Epithelial cell of proximal tubule (primary cell): ENCODE measurements around the genes NCBP3, GGT6 and MINK1.

DNA sequence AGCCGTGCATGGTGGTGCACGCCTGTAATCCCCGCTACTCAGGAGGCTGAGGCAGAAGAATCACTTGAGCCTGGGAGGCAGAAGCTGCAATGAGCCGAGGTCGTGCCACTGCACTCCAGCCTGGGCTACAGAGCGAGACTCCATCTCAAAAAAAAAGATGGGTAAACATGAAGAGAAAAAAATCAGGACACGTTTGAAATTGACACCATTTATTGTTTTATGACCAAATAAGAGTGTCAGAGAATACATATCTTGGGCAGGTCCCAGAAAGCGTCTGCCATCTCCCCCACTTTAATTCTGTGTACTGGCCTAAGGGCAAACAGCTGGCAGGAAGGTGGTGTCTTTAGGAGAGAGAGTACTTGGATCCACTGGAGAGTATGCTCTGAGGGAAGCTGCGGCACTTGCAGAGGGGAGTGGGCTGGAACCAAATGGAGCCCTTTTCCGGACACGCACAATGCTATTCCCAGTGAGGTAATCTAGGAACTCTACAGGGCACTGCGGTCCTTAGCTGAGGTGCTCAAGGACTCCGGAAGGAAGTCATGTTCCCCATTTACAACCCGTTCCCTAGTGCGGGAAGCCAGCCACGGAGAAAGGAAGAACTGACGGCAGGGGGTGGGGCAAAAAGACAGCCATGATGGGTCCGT lies 4.5 kb downstream of the EMC6 start:
- RAMPAGE, long total RNA: no peak
- RRBS: 96% methylated on average over 4 of the region's 18 CpGs

DNA sequence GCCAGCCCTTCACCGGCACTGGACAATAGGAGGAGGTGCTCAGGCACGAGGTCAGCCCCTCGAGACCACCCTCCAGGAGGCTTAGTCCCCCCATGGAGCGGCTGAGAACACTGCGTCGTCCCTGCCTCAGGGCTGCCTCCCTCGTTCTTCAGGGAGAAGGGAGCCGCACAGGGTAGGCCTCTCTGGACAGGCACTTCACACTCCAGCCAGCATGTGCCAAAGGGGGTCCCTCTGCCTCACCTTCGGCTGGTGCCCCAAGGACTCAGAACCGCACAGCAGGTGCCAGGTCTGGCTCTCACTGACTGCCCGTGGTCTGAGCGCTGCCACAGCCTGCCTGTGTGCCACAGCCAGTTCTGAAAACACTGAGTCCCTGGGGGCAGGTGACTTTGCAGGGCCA lies 7.1 kb downstream of the P2RX5 start:
- RAMPAGE, long total RNA: no peak
- RRBS: no CpG with 5 or more reads among the region's 12 CpGs

DNA sequence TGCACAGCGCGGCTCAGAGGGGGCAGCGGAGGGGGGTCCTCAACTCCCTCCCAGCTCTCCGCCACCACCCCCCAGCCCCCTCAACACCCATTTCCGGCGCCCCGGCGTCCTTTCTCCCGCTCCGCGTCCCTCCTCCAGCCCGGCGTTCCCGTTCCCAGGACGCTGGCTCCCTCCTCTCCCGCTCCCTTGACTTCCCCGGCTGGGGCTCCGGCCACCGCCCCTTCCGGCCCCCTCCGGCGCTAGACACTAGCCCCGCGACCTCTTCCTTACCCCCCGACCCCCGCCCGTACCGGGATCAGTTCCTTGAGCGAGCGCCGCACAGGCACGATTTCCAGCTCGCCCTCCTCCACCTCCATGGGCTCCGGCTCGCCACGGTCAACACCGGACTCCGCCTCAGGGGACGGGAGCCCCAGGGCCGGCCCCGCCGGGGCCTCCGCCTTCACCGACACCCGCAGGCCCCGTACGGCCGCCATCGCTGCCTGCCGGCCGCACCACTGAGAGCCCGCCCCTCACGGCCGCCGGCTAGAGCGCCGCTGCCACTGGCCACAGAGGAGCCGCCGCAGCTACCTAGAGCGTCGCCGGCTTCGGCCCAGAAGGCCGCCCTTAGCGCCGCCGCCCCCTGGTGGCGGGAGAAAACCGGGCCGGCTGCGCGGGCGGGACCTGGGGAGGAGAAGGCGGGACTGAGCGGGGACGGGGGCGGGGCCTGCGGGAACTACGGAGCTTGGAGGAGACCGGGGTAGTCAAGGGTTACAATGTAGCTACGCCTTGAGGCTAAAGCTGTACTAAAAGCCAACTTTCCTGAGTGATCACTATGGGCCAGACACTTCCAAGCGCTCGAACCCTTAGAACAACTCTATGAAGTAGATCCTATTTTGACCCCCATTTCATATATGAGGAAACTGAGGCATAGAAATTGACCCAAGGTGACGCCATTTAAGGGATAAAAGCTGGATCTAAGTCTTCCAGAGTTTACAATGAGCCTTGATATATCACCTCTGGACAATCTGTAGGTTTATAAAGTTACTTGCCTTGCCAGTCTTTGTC lies at the start of gene NCBP3:
Gene NCBP3 (minus strand): TSS at position 496 of the 1,044 bp plus-strand sequence.
- RAMPAGE, long total RNA: start-site peak on the minus strand centred at position 486 of the sequence, 24 bp wide, 74 and 23 reads in 2 replicates
- RRBS: 2% methylated on average over 47 of the region's 84 CpGs

GRCh38 chr17:3896312-3896828 lies 3.5 kb upstream of the CAMKK1 start:
- RAMPAGE, long total RNA: no peak
- RRBS: no CpG with 5 or more reads among the region's 12 CpGs

GRCh38 chr17:3911885-3912325 lies 4.4 kb downstream of the P2RX1 start:
- RAMPAGE, long total RNA: no peak
- RRBS: no CpG with 5 or more reads among the region's 8 CpGs

- RAMPAGE, long total RNA: no peak
- RRBS: 82% methylated on average over 4 of the region's 20 CpGs
Measured at GRCh38 chr17:3928235-3928853, 12.1 kb upstream of the P2RX1 start.

GRCh38 chr17:3976464-3977247 lies 12.4 kb upstream of the ATP2A3 start:
- RAMPAGE, long total RNA: no peak
- RRBS: 8% methylated on average over 7 of the region's 29 CpGs

DNA sequence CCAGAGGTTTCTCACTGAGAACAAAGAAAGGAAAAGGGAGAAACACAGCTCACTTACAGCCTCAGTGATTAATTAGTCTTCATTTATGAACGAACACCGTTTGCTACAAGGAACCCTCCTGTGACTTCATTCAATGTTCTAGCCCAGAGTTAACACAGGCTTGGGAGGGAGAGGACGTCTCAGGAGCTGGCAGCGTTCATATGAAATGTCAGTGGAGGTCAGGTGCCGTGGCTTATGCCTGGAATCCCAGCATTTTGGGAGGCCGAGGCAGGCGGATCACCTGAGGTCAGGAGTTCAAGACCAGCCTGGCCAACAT lies 16.5 kb upstream of the ATP2A3 start:
- RAMPAGE, long total RNA: no peak
- RRBS: no CpG with 5 or more reads among the region's 7 CpGs

DNA sequence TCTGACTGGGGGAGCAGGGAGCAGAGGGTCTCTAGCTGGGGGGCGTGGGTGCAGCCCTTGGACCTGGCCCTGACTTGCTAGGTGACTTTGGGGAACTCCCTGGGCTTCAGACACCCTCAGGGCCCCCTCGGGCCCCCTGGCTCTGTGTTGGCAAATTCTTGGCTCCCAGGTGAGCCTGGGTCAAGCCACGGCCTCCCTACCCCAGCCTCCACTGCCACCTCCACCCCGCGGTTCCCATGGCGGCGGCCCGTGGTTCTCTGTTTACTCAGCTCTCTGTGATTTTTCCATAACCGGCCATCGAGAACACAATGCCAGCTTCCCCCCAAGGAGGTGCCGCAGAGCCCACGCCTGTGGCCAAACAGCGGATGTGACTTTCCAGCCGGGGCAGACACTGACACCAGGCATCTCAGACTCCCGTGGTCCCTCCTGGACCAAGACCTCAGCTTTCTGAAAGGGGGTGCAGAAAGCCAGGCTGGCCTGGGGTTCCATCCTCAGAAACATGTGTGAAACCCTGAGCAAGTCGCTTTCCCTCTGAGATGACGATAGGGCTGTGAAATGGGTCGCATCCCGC lies 21.6 kb upstream of the ATP2A3 start:
- RAMPAGE, long total RNA: no peak
- RRBS: 59% methylated on average over 4 of the region's 19 CpGs

DNA sequence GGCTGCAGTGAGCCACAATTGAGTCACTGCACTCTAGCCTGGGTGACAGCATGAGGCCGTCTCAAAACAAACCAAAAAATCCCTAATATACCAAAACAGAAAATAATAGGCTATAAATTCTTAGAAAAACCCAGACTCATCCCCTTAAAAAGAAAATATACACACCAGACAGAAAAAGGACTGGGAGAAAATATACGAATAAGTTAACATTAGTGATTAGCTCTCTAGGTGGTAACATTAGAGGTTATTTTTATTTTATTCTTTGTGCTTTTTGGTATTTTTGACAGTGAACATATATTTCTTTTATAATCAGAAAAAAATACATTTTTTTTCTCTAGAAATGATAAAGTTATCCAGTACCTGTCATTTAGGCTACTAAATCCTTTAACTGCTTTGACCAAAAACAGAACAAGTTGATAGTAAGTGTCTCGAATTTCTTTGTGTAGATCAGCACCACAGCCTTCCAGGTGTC lies 84.0 kb downstream of the ZZEF1 start:
- RAMPAGE, long total RNA: no peak
- RRBS: no CpG with 5 or more reads among the region's 3 CpGs

- RAMPAGE, long total RNA: no peak
- RRBS: no CpG with 5 or more reads among the region's 11 CpGs
Measured at GRCh38 chr17:4083661-4084155, 59.1 kb downstream of the ZZEF1 start.

DNA sequence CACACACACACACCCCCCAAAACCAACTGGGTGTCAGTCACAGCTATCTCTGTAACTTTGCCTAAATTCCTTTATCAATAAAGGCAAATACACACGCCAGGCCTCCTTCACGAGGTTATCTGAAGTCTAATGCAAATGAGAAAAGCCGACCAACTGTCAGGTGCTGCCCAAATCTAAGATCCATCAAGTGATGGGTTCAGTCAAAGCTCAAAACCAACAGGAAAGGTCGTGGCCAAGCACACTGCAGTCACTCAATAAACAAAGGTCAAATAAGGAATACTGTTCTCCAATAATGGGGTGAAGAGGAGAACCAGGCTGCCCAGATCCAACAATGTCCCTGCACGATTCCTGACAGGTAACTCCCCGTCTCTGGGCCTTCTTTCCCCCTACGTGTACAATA lies 1.0 kb downstream of the ANKFY1 start:
- RAMPAGE, long total RNA: no peak
- RRBS: no CpG with 5 or more reads among the region's 7 CpGs

GRCh38 chr17:4267925-4268235 lies 4.1 kb upstream of the ANKFY1 start:
- RAMPAGE, long total RNA: no peak
- RRBS: no CpG with 5 or more reads among the region's 3 CpGs

GRCh38 chr17:4492634-4493461 lies 5.8 kb upstream of the SPNS2 start:
- RAMPAGE, long total RNA: no peak
- RRBS: no CpG with 5 or more reads among the region's 20 CpGs

- RAMPAGE, long total RNA: no peak
- RRBS: no CpG with 5 or more reads among the region's 5 CpGs
Measured at GRCh38 chr17:4496401-4496680, 2.3 kb upstream of the SPNS2 start.

DNA sequence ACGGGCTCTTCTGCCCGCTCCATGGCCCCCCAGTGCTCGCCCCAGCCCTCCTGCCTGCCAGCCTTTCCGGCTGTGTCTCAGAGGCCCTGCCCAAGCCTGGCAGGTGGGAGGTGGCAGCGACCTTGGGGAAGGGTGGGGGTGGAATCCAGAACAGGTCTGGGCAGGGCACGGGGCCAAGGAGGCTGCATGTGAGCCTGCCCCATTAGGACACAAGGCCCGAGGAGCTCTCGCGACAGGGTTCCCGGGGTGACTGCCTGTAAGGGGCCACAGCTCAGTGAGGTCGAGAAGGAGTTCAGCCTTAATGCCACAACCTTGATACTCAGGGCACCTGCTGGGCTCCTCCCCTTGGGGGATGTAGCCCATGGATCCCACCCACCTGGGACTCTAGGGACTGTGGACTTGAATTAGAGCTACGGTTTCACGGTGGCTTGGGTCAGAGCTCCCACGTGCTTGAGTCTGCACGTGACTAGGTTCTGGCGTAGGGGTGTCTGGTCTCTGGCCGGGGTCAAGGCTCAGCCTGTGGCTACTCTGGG lies at the start of gene GGT6:
Gene GGT6 (minus strand): TSS at position 79 of the 533 bp plus-strand sequence.
- RAMPAGE, long total RNA: no peak
- RRBS: no CpG with 5 or more reads among the region's 17 CpGs

DNA sequence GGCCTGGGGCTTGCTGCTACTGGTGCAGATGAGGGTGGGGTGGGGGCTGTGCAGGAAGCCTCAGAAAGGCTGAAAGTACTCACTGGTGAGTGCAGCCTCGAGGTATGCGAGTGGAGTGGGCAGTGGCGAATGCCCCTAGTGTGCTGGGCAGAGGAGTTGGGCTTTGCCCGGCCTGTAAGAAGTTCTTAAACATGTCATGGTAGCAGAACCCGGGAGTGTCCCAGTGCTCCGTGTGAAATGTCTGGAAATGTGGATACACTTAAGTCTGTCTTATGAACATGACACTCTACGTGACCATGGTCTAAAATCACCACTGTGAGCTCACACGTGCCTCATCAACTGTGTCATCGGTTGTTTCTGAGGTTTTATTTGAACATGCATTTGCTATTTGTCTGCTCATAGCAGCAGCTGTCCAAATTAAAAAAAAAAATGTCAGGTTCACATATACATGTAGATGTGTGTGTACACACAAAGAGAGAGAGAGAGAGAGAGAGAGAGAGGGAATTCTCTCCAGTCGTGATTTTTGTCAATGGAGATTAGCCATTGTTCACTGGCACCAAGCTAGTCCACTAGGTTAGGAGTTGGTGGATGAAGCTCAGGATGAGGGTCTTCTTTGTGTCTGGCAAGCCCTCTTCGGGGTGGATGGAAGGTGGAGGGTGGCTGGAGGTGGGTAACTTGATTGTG lies 1.9 kb downstream of the SMTNL2 start:
- RAMPAGE, long total RNA: no peak
- RRBS: no CpG with 5 or more reads among the region's 11 CpGs

DNA sequence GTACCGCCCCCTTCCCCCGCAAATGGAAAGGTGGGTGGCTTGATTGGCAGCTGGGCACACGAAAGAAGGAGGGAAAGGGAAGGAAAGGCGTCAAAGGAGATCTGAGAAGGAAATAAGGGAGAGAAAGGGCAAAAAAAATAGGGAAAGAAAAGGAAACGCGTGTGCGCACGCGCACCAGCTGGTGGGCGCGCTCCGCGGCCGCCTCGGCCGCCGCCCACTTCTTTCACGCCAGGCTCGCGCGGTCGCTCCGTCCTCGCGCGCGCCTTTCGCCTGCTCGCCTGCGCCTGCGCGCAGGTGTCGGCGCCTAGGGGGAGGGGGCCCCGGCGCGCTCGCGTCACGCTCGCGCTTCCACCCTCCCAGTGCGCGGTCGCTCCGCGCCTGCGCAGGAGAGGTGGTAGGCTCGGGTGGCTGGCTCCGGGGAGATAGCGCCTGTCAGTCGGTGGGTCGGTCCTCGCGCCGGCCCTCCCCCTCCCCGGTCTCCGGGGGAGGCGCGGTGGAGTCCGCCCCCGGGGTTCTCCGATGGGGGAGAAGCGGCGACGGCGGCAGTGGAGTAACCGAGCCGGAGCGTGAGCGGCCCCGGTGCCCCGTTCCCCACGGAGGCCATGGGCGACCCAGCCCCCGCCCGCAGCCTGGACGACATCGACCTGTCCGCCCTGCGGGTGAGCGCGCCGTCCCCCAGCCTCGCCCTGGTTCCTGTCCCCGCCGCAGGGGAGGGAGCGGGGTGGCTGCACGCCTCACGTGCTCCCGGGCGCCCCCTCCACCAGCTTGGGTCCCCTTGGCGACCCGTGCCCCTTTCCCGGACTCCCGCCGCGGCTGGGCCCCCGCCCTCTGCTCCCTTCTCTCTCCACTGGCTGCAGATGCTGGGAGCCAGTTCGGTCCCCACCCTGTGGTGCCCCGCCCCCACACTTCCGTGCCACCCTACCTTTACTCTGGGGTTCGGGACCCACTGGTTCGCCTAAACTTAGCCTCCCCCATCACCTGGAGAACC lies at the start of gene MINK1:
Gene MINK1 (plus strand): TSS at position 359 of the 988 bp plus-strand sequence.
- RAMPAGE, long total RNA: start-site peak on the plus strand centred at position 405 of the sequence, 61 bp wide, 314 and 43 reads in 2 replicates
- RRBS: 2% methylated on average over 30 of the region's 104 CpGs

DNA sequence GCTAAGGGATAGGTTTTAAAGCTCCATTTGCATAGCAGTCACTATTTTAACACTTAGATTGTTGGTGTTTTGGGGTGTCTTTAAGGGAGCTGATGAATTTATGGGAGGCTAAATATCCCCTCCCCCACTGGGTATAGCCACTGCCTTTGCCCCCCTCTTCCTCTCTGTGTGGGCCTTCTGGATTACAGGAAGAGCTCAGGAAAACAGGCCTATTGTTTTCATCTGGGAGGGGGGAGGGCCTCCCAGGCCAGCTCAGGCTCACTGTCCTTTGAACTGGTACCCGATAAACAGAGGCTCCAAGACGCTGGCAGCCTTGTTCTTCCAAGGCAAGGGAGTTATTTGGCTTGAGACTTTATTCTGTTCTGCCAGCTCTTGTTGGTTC lies 24.9 kb downstream of the MINK1 start:
- RAMPAGE, long total RNA: no peak
- RRBS: no CpG with 5 or more reads among the region's 2 CpGs

DNA sequence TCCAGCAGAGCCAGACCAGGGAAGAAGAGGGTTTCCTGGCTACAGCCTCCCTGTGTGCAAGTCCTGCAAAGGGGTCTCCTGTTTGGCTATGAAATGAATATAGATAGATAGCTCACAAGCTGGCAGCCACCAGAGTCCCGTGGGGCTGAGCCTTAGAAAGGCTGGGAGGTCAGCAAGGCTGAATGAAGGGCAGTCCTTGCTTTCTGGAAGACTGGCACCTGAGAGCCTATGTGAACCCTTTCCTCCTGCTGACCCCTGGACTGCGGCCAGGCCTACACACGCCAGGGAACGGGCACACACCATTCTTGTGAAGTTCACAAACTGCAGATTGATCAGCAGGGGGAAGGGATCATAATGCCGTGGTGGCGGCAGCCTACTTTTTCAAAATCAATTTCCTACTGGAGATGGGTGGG lies 1.0 kb upstream of the C17orf107 start:
- RAMPAGE, long total RNA: no peak
- RRBS: no CpG with 5 or more reads among the region's 6 CpGs